SJSA1 (cell line): ENCODE measurements around a stretch of chr20.

DNA sequence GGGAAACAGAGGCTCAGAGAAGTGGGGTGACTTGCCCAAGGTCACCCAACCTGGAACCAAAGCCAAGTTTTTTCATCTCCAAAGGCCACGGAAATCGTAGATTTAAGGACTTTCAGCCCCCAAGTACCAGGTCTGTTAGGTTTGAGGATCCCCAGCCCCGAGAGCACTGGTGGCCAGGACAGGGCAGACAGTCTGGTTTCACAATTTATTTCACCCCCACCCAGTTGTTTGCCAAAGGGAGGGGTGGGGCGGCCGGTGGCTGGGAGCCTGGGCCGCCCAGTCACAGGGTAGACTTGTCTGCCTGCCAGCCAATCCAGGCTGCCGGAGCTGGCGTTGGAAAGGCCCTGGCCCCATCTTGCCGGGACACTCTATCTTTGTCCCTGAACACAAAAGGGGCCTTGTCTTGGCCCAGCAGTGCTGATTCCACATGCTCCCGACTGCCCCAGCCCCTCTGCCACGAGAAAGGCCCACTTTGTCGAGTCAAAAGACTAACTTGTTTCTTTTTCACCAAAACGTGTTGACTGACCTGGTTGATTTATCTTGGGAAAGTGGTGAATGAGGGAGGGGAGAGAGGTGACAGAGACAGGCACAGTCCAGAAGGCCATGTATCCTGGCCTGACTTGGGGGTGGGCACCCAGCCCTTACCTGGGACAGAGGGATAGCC lies 67.3 kb upstream of the SIRPA start:
- RAMPAGE, long total RNA: no peak

- RAMPAGE, long total RNA: no peak
Measured at GRCh38 chr20:1880785-1880999, 14.5 kb upstream of the SIRPA start.

DNA sequence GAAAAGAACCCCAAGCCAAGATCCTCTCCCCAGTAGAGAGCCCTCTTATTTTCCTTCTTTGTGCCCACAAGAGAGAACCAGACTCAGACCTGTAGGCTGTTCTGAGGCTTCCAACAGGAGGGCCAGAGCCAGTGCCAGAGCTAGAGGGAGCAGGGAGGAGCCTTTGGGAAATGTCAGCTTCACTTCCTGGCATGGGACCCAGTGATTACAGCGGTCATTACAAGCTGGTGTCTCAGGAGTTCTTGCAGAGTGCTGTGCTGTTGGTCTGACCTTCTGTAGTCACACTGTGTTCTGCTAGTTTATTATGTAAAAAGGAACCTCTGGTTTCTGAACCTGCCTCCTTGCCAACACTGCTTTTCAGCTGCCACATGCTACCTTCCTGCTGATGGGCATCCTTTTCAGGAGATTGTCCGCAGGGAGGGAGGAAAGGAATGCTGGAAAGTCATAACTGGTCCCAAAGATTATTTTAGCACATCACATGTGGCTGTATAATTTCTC lies 39.0 kb downstream of the STK35 start:
- RAMPAGE, long total RNA: no peak

GRCh38 chr20:2300170-2300689 lies 4.4 kb downstream of the TGM3 start:
- RAMPAGE, long total RNA: no peak

- RAMPAGE, long total RNA: no peak
Measured at GRCh38 chr20:2302118-2302436, 6.3 kb downstream of the TGM3 start.

GRCh38 chr20:2458494-2459418 lies 11.8 kb downstream of the SNRPB start:
- RAMPAGE, long total RNA: no peak

- RAMPAGE, long total RNA: no peak
Measured at GRCh38 chr20:2459419-2459641, 11.3 kb downstream of the SNRPB start.

- RAMPAGE, long total RNA: no peak
Measured at GRCh38 chr20:2658213-2658995, 5.6 kb downstream of the IDH3B start.

DNA sequence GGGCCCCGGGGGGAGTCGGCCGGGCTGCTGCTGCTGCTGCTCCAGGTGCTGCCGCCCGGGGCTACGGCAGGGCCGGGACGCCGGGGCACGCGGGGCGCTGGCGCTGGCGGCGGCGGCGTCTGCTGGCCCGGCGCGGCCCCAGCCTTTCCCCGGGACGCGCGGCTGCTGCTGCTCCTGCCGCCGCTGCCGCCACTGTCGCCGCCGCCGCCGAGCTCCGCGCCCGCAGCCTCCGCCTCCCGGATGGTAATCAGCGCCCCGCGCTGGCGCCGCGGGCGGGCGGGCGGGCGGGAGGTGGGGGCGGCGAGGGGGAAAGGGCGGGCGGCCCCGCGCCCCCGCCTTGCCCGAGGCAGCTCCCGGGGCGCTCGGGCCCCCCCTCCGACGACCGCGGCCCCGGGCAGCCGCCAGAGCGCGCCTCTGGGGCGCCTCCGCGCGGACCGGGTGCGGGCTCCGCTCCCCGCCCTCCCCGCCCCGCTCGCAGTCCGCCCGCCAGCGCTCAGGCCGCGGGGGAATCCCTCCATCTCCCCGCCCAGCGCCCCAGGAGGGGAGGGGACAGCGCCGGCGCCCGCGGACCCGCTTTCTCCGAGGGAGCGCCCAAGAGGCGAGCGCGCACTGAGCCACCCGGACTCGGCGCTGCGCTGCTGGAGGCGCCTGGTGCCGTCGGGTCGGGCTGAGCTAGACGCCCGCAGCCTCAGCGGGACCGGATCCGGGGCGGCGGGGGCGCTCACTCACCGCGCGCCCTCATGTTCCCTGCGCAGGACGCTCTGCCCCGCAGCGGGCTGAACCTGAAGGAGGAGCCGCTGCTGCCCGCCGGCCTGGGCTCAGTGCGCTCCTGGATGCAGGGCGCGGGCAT lies 551 bp downstream of the EBF4 start:
- RAMPAGE, long total RNA: no peak

GRCh38 chr20:2751870-2752942 lies 48.2 kb downstream of the CPXM1 start:
- RAMPAGE, long total RNA: no peak

GRCh38 chr20:2771716-2772048 lies 28.7 kb downstream of the CPXM1 start:
- RAMPAGE, long total RNA: no peak

DNA sequence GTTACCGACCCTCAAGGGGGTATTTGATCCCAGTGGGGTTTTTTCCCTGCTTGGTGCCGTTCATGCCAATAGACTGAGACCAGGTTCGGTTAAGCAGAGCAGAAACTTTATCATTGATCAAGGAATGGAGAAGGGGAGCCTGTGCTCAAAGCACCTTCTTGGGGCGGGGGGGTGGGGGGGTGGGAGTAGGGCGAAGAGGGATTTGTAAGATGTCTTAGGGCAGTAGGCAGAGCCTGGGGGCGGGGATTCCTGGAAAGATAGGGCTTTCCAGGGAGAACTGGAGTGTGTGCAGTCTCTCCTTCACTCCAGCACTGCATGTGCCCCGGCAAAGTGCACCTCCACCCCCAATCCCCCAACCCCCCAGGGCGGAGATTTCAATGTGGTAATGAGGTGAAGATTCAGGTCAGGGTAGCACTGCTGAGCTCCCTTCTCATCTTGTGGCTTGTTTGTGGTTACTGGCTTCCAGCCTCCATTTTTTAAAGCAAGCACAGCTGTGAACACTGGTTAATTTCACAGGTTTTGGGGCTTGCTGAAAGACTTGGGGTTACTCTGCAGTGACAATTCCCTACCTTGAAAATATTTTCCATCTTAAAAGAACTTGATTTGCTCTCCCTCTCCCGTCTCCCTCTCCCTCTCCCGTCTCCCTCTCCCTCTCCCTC lies 5.9 kb downstream of the TMEM239 start:
- RAMPAGE, long total RNA: no peak

GRCh38 chr20:2836005-2836582 lies 4.4 kb downstream of the PCED1A start:
- RAMPAGE, long total RNA: no peak

DNA sequence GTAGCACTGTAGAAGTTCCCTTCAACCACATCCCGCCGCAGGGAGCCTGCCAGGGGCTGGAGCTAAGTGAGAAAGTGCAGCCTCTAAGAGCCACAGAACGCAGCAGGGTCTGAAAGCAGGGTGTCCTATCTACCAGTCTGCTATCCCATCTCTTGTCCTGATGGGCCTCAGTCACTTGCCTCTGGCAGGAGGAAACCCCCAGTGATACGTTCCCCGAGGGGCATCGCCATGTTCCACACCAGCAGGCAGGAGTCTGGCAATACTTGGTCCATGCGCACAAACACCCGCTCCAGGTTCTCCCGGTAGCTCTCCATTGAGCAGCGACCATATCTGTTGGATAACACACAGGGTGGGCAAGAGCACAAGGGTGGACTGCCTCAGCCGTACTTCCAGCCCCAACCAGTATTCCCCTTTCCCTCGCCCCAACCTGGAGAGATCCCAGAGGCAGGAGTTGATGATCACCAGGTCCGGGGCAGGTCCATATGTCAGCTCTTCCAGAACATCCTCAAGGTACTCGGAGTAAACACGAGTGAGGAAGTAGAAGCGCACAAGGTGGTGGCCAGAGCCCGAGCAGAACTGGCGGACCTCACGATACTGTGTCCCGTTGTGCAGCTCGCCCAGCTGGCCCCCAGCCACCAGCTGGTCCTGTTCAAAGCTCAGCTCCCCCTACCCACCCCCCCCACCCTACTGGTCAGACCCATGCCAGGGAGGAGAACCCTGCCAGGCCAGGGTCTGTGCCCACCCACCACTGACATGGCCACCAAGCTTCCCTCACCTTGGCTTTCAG lies 1.8 kb downstream of the PCED1A start:
- RAMPAGE, long total RNA: no peak

- RAMPAGE, long total RNA: no peak
Measured at GRCh38 chr20:2851932-2852374, 11.4 kb downstream of the VPS16 start.

DNA sequence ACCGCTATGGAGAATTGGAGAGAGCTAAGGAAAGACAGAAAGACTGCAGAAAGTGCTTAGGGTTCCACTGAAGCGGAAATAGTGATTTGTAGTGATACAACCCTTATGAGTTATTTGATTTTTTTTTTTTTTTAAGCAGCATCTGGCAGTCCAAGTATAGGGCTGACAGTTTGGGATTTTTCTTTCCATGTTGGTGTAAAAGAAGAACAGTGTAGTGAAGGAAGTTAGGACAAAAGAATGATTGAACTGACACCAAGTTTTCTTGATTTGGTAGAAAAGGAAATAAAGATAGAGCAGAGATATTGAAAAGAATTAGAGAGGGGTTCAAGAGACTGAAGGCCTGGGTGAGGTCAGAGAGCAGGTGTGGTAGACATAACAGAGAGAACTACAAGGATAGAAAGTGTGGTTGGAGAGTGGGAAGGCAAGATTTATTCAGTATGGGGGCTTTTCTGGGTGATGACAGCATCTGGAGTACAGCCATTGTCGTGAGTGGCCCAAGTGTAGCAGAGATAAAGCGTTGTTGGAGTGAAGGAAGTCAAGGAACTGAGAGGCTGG lies 84.6 kb downstream of the PTPRA start:
- RAMPAGE, long total RNA: no peak

DNA sequence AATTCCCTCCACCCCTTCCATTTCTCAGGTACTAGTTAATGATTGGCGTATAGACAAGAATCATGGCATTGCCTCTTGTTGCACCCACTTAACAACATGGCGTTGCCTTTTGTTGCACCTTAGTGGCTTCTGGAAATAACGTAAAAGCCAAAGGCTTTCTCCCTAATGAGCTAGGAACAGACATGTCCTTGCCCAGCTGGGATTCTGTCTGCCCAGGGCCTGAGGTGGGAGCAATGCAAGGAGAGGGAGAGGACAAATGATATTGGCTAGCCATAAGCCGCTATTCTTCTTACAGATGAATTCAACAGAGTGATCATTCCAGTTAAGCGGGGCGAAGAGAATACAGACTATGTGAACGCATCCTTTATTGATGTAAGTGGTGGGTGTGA lies 16.6 kb upstream of the GNRH2 start:
- RAMPAGE, long total RNA: no peak

GRCh38 chr20:3049489-3050029 lies 3.7 kb downstream of the MRPS26 start:
- RAMPAGE, long total RNA: no peak

- RAMPAGE, long total RNA: no peak
Measured at GRCh38 chr20:3157247-3157882, 2.3 kb downstream of the FASTKD5 start.

- RAMPAGE, long total RNA: no peak
Measured at GRCh38 chr20:3163707-3164446, 4.2 kb upstream of the FASTKD5 start.